Measurements from ENCODE around the genes IL1RL2 and C2orf49.

GRCh38 chr2:101111266-101111693 is 39.9 kb downstream of the TBC1D8 start:
- PRO-cap = no peak
- RAMPAGE, long total RNA, 4 experiments = no peak in any of the 4 experiments

- PRO-cap = no peak
- RAMPAGE, long total RNA, 4 experiments = no peak in any of the 4 experiments
These were observed 10.9 kb downstream of the TBC1D8 start for GRCh38 chr2:101140331-101140537.

- PRO-cap = unidirectional peak, minus-strand start at chr2:101400153
- RAMPAGE, long total RNA, 4 experiments = no peak in any of the 4 experiments
These were observed 12.8 kb upstream of the CREG2 start for GRCh38 chr2:101400059-101400504.

GRCh38 chr2:101736810-101737287 is 39.3 kb downstream of the MAP4K4 start:
- PRO-cap = no peak
- RAMPAGE, long total RNA, 4 experiments = no peak in any of the 4 experiments

GRCh38 chr2:101839600-101840090 is 142.1 kb downstream of the MAP4K4 start:
- PRO-cap = no peak
- RAMPAGE, long total RNA, 4 experiments = start-site peak on the plus strand in 1 of 4 experiments, at chr2:101839864-101839985 at its widest, 53 reads per replicate

- PRO-cap = no peak
- RAMPAGE, long total RNA, 4 experiments = no peak in any of the 4 experiments
These were observed 27.7 kb upstream of the IL1R1 start for GRCh38 chr2:102114884-102115216.

GRCh38 chr2:102186620-102187289 is at the start of gene IL1RL2:
Gene IL1RL2, plus strand, starts transcription at chr2:102187023.
- PRO-cap = unidirectional peak, plus-strand start at chr2:102187142
- RAMPAGE, long total RNA, 4 experiments = start-site peak on the plus strand in 4 of 4 experiments, at chr2:102186971-102187167 at its widest, 25 to 78 reads per replicate

GRCh38 chr2:102238235-102239036 is 51.6 kb downstream of the IL1RL2 start:
- PRO-cap = unidirectional peak, plus-strand start at chr2:102238686
- RAMPAGE, long total RNA, 4 experiments = no peak in any of the 4 experiments

DNA sequence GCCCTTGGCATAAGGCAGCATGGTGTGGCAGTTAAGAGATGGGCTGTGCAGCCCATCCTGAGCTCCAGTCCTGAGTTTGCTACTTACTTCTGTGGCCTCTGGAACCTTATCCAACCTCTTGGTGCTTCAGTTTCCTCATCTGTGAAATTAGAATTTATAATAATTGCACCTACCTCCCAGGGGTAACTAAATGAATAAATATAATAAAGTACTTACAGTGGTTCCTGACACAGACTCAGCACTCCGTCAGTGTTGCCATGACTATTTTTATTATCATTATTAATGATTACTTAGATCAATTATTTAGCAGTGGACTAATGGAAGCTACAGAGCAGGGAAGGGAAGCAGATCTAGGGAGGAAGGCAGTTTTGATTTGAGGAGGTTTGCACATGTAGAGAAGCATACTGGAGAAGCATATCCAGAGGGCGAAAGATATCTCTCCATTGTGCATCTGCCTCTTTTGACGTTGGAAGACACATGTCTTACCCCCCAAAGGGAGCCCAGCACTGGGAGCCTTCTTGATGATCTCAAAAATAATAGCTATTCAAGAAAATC is 25.1 kb upstream of the IL18RAP start:
- PRO-cap = no peak
- RAMPAGE, long total RNA, 4 experiments = no peak in any of the 4 experiments

DNA sequence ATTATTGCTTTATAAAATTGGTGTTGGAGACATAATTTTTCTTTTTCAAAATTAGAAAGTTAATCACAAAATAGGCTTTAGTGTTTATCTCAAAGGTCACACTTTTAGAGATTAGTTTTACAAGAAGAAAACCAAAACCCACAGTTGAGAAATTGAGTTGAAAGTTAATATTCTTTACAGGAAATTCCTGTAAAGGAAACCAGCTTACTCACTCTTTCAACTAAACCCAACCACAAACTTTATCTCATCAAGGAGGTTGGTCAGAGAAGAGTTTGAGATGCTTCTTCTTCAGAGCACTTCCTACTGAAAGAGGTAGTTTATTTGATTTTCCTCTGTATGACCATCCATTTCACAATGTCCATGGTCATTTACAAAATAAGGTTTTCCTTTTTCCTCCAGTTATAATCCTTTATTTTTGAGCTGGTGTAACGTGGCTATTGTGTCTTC is 4.6 kb upstream of the IL18RAP start:
- PRO-cap = unidirectional peak, plus-strand start at position 250 of the sequence
- RAMPAGE, long total RNA, 4 experiments = start-site peak on the plus strand in 2 of 4 experiments, centred at positions 271 to 286 of the sequence, 12 to 14 reads per replicate

GRCh38 chr2:102690114-102690674 is 46.5 kb downstream of the MFSD9 start:
- PRO-cap = no peak
- RAMPAGE, long total RNA, 4 experiments = no peak in any of the 4 experiments

GRCh38 chr2:102704211-102704904 is 32.3 kb downstream of the MFSD9 start:
- PRO-cap = no peak
- RAMPAGE, long total RNA, 4 experiments = no peak in any of the 4 experiments

GRCh38 chr2:102788594-102789273 is 26.9 kb downstream of the TMEM182 start:
- PRO-cap = no peak
- RAMPAGE, long total RNA, 4 experiments = no peak in any of the 4 experiments

DNA sequence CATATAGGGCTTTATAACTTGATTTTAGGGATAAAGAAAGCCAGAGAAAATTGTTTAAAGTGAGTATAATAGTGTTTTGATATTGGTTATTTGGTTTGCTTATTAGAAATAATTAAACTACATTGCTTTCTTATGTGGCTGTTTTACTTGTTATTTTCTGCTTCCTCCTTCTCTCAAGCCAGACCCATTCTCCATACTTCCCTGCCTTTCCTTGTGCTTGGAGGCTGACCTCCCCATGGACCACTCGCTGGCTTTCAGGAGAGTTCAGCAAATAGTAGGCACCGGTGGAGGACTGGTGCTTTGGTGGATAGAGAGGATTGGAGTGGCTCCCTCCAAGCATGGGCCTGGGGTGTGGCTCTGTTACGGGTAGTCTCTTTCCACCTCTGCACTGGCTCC is 979.3 kb downstream of the TMEM182 start:
- PRO-cap = unidirectional peak, plus-strand start at position 283 of the sequence
- RAMPAGE, long total RNA, 4 experiments = no peak in any of the 4 experiments

DNA sequence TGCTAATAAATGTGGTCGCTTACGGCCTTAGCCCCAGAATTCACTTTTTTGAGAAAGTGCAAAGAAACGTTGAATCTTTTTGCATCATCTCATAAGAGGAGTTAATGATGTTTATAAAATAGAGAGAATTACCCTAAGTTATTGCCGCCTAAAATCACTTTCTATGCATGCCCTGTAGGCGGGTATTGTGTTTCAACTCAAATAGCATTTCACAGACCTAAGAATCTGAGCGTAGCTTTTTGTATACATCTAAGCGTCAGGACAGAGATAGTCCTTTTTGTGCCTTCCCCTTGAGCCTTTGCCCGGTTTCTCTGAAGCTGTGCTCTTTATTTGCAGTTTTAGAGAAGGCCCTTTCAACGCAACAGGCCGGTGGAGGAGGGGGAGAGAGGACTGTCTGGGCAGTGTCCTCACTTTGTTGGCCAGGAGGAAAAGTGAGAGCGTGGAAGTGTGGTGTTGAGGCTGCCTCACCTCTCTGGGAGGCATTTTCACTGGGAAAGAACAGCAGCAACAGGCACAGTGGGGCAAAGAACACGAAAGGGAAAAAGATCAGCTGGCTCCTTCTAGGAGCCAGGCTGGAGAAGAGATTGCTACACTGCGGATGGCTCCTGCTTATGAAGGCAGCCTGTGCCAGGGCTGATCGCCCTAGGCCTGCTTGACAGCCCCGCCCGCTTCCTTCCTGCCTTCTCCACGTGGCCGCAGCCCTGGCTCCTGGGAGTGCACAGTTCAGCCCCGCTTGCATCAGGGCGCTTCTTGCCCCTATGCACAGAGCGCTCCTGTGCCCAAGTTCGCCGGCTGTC is 195.7 kb upstream of the POU3F3 start:
- PRO-cap = no peak
- RAMPAGE, long total RNA, 4 experiments = no peak in any of the 4 experiments

DNA sequence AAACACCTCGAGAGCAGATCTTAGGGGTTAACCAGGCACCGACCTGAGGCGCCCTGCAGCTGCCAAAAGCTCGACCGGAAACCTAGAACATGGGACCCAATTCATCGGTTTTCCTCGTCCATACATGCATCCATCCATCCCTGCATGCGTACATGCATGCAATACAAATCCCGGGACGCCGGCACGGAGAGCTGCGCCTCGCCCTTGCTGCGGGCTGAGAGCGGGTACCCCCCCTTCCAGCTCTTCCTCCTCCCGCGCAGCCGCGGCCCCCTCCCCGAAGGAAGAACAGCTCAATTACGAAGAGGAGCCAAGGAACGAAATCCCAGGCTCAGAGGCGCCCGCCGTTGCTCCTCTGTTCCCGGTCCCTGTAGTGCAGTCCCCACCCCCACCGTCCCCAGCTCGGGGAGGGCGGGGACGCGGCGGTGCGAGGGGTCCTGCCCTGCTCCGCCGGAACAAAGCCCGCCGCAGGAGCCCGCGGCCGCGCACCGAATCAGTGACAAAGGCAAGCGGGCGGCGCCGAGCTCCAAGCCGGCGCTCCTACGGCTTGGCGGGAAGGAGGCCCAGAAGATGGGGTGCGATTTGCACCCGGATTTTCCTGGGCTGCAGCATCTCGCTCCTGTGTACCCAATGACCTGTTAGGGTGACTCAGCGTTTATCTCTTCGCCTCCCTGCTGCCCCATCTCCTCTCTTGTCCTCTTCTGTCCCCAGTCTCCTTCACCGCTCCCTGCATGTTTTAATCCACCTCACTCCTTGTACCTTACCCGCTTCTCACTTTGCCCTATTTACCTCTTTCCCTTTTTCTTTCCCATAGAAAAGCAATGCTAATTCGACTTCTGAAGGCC is 8.9 kb upstream of the POU3F3 start:
- PRO-cap = no peak
- RAMPAGE, long total RNA, 4 experiments = no peak in any of the 4 experiments

GRCh38 chr2:104862114-104862419 is 8.2 kb downstream of the POU3F3 start:
- PRO-cap = no peak
- RAMPAGE, long total RNA, 4 experiments = no peak in any of the 4 experiments

DNA sequence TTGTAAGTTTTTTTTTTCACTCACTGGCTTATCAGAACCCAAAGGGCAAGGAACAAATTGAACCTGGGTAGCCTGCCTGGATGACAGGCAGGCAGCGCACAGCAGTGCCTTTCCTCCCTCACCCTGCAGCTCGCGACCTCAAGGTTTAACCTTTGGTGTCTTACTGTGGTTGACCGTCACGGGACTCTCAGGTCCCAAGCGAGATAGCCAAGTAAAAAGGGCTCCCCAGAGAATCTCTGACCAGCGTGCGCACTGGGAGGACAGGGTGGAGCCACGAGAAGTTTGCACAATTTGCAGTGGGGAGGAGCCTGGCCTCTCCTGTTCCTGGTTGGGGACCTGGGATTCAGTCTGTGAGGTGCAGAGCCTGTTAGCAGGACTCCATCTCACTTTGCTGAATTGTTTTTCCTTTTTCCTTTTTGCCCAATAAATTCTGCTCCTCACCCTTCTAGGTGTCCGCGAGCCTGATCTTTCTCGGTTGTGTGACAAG is 36.0 kb downstream of the POU3F3 start:
- PRO-cap = no peak
- RAMPAGE, long total RNA, 4 experiments = no peak in any of the 4 experiments

- PRO-cap = no peak
- RAMPAGE, long total RNA, 4 experiments = no peak in any of the 4 experiments
These were observed 87.6 kb downstream of the MRPS9 start for GRCh38 chr2:105125444-105125926.

DNA sequence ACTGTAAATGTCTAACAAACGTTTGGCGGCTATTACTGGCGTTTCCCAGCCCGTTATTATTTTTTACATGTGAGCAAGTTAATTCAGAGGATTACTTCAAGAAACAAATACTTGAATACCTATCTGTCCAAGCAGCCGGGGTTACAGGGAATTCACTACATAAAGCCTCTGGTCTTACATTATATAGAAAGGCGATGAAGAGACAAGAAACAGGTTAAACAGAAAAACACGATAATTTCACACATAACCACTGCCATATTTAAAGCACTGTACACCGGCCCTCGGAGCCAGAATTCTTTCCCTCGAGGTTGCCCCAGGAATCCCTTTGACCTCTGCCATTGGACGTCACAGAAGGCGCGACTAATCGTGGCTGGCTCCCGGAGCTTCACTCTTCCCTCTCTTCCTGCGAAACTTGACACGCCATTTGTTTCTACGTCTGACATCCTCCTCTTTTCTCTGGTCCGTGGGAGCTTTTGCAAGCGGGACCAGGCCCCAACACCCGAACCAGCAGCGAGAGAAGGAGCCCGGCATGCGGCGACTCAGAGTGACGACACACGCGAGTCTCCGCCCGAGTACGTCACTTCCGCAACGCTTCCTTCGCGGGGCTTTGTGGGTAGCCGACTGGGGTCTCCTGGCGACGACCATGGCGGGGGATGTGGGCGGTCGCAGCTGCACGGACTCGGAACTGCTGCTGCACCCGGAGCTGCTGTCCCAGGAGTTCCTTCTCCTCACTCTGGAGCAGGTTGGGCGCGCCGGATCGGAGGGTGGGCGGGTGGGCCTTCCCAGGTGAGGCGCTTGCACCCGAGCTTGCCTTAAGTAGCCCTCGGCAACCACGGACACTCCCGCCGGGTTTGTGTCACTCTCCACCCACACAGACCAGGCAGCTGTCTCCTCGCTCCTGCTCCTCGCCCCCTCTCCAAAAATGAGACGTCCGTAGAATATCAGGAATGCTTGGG is at the start of gene C2orf49:
Gene C2orf49, plus strand, starts transcription at position 596 of the 956 bp plus-strand sequence.
- PRO-cap = bidirectional peak, plus-strand start at position 580 of the sequence, minus-strand start at position 299 of the sequence
- RAMPAGE, long total RNA, 4 experiments = start-site peak on the plus strand in 4 of 4 experiments, centred at positions 607 to 621 of the sequence, 180 to 656 reads per replicate; start-site peak on the minus strand in 2 of 4 experiments, centred at positions 535 to 547 of the sequence, 39 to 105 reads per replicate